Umbilical cord (tissue), 2 donors: Measurements from ENCODE around the genes N6AMT1, KRTAP13-2 and TIAM1.

DNA sequence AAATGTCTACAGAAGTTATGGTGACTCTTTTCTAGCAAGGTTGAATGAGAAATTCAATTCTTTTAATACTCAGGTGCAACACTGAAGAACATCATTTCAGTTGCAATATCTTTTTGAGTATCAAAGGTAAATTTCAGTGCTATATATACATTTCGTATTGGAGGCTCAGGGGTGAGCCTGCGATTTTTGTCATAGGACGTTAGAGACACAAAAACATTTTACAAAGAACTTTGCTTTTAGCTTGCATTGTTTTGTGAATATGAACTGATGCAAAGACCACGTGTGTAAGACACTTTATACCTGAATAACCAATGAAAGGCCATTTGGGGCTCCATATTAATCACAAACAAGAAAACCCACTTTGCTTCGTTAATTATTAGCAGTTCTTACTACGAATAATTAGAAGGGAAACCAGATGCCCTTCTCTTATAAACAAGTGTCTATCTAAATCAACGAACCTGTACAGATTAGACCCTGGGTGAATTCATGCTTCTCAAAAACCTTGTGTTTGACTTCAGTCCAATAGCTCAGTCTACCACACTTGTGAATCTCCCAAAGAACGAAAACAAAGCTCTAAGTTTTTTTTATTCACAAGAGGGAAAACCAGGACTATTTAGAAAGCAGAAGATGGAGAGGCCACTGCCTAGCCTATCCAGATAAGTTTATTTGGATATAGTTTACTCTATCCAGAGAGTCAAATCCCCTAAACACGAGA lies 1.0 kb downstream of the CYYR1 start:
- RAMPAGE, long total RNA = no peak

DNA sequence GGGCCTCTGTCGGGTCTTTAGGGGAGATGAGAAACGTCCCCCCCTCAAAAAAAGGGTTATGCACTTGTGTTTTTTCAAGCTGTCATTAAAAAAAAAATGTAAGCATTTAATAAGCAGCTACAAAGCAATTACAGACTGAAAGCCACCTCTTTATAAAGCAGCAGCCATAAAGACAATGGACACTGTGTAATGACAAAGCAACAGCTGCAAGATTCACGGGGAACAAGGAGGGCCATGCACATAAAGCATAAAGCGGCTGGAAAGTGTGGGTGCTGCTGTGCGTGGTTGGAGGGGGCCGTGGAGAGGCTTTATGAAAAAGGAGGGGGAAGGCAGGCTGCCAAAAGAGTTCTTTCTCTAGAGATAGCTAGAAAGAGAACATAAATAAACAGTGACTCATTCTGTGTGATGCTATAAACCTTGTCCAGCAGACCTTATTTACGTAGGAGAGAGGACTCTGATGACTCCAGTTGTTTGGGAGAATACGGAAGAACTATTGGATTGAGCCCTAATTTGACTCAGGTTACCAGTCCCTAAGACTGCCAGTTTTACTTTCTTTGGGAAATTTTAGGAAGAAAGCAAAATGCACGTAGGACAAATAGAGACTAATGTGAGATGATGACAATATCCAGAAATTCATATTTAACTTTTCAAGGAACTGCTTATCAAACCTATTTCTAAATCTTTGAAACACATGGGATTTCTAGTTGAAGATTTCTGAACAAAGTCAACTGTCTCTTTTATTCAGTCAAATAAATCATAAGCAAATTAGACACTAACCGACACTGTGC lies 49.2 kb downstream of the ADAMTS1 start:
- RAMPAGE, long total RNA = no peak

DNA sequence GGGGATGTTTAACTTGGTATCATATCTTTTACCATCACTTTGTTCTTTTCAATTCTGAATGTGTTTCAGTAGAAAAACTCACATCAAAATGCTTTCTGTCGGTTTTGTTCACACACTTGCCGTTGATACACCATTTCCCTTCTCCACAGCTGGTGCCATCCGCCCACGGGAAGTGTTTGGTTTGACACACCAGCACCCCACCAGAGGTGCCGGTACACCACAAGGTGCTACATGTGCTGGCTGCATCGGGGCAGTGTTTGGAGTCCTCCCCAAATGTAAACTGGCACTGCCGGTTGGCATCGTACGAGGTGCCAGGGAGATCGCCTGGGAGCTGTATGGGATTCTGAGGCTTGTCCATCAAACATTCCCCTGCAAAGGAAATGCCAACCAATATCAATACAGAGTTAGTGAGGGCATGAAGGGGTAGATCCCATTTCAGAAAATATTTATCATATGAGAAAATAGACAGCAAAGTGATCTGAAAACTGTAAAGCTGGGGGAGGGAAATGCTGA lies 5.0 kb downstream of the ADAMTS1 start:
- RAMPAGE, long total RNA = no peak

DNA sequence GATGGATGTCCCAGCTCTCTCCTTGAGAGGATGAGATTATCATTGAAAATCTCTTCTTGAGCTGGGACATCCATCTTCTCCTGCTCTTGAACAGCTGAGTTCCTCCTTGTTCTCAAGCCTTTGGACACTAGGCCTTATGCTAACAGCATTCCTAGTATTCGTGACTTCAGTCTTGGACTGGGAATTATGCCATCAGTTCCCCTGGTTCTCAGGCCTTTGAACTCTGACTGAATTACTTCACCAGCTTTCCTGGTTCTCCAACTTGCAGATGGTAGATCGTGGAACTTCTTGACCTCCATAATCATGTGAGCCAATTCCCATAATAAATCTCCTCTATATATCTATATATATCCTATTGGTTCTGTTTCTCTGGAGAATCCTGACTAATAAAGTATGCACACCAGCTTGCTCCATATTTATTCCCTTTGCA lies 462.7 kb upstream of the ADAMTS5 start:
- RAMPAGE, long total RNA = no peak

- RAMPAGE, long total RNA = no peak
Measured at GRCh38 chr21:28099250-28099698, 785.9 kb downstream of the N6AMT1 start.

DNA sequence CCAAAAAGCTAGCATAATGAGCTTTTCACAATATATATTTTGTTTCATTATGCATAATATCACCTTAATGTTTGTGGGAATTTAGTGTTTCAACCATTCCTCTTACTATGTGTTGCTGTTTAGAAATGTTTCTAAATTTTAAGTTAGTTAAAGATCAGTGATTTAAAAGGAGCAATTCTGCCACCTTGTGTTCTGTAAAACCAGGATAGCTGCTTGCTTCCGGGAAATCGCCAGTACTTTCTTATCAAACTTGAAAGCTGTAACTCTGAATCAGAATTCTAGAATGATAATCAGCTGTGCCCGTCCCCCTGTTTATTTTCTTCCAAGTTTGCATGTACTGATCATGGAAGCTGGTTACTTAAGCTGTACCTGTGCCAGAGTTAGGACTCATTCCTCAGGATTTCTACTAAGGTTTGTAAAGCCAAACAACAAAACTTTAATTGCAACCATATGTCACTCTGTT lies 548.9 kb downstream of the N6AMT1 start:
- RAMPAGE, long total RNA = no peak

GRCh38 chr21:28376131-28376929 lies 508.8 kb downstream of the N6AMT1 start:
- RAMPAGE, long total RNA = no peak

GRCh38 chr21:28754075-28754720 lies 131.0 kb downstream of the N6AMT1 start:
- RAMPAGE, long total RNA = no peak

DNA sequence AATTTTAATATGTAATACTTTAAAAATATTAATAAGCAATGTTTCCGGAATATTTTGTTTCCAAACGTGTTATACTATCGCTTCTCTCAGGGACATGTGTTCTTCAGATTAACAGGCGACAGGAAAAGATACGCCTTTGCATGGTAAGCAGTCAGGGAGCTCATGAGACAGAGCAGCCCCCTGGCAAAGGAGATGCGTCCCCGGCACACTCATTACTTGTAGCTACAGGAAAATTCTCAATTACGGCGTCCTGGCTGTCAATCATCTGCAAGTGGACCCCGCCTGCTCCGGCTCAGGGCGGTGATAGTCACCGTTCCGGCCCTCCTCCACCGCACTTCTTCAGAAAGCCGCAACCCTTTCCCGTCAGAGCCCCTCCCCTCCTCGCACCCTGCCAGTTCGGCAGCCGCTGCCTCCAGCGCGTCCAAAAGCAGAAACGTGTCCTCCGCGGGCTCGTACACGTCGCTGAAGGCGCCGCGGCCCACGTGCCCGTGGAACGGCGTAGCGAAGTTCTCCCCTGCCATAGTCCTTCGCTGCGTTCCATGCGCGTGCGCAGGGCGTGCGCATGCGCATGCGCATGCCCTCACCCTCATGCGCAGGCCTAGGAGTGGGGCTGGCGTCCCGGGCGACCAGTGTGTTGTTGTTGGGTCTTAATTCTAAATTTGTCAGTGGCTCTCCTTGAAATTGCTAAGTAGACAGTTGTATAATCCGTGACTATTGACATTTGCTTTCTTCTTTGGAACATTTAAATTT lies at the start of gene N6AMT1:
Gene N6AMT1, minus strand, starts transcription at position 543 of the 750 bp plus-strand sequence.
- RAMPAGE, long total RNA = no peak

DNA sequence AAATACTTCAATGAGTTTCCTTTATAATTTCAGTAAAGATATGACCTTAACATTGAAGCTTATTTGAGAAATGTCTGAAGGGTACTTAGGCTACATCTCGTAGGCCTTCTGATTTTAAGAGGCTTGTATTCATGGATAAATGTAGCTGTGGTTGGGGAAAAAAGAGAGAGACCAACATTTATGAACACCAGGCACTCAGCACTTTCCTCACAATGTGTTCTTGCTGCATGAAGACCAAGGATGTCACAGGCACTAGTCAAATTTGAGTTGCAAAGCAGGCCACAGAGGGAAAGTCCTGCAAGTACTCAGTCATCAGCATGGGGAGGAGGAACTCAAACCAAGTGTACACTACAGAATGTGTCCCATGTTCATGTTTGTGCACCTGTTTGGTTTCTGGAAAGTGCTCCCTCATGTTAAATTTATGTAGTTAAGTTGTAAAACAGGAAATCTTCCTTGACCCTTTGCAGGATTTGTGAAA lies 8.7 kb upstream of the MAP3K7CL start:
- RAMPAGE, long total RNA = no peak

DNA sequence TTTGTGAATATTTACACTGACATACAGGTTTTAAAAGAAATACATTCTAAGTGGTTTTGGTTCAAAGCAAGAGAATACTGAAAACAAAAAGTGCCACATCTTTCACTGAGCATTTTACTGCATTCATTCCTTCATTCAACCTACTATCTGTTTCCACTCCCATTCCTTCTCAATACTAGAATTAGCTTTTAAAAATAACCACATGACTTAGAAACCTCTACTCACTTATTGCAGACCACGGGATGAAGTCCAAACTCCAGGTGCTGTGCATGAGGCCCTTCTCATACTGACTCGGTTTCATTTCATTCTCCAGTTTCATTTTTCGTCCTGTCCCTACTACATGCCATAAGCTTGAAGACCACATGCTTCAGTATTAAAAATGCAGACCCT lies 2.3 kb upstream of the BACH1 start:
- RAMPAGE, long total RNA = no peak

DNA sequence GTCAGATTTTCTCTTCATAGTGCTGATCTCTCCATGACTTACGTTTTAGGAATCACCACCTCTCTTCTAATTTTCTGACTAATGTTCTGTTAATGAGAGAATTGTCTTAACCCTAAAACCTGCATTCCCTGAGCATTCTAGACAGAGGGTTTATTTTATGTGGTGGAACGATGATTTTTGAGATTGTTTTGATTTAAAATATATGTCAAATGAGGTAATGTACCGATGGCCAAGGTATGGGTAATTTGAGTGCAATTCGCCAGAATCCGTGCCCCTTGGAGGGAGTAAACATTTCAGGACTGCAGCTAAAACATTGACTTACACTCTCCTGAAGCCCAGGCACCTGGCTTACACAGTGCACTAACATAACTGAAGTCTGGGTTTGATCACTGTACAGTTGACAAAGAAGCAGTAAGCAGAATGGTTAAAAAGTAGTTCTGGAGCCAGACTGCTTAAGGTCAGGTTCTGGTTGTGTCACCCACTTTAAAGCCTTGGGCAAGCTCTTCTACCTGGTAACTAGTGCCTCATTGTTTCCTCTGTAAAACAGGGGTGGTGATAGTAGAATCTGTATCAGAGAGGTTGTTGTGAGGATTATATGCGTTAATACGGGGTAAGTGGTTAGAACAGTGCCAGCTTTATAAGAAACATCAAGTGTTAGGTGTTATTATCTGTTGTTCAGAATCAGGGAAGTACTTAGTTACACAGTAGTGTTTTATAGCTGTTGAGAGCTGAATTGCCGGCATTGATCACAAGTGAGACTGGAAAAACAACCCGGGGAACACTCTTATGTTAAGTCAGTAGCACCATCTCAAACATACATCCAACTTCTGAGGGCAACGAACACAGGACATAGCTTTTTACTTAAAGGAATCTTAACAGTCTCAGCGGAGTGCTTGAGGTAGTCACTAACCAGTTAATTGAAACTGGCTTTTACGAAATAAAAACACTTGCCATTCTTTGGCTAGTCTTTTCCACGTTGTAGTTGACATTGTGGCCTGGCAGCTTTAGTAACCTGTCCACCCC lies 3.6 kb downstream of the BACH1 start:
- RAMPAGE, long total RNA = no peak

DNA sequence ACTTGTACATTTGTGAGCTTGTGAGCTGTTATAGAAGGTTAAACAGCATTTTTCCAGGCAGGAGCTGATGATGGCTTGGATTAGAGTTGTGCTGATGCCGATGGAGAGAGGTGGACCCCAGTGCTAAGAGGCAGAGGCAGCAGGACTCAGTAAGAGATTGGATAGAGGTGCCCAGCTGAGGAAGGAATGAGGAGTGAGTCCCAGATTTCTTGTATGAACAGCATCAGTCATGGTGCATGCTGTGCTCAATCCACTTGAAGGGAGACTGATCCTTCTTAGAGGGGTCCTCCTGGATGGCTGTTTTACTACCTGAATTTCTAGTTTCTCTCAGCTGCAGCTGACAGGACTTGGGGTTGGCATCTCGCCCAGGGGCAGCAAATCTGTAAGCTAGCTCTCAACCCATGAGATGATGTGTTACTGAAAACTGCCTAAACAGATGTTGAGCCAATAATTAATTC lies 19.5 kb downstream of the BACH1 start:
- RAMPAGE, long total RNA = no peak

GRCh38 chr21:30348175-30348572 lies 232 bp downstream of the KRTAP23-1 start:
- RAMPAGE, long total RNA = no peak

- RAMPAGE, long total RNA = no peak
Measured at GRCh38 chr21:30372027-30372326, at the start of gene KRTAP13-2. Gene KRTAP13-2, minus strand, starts transcription at chr21:30372271.

DNA sequence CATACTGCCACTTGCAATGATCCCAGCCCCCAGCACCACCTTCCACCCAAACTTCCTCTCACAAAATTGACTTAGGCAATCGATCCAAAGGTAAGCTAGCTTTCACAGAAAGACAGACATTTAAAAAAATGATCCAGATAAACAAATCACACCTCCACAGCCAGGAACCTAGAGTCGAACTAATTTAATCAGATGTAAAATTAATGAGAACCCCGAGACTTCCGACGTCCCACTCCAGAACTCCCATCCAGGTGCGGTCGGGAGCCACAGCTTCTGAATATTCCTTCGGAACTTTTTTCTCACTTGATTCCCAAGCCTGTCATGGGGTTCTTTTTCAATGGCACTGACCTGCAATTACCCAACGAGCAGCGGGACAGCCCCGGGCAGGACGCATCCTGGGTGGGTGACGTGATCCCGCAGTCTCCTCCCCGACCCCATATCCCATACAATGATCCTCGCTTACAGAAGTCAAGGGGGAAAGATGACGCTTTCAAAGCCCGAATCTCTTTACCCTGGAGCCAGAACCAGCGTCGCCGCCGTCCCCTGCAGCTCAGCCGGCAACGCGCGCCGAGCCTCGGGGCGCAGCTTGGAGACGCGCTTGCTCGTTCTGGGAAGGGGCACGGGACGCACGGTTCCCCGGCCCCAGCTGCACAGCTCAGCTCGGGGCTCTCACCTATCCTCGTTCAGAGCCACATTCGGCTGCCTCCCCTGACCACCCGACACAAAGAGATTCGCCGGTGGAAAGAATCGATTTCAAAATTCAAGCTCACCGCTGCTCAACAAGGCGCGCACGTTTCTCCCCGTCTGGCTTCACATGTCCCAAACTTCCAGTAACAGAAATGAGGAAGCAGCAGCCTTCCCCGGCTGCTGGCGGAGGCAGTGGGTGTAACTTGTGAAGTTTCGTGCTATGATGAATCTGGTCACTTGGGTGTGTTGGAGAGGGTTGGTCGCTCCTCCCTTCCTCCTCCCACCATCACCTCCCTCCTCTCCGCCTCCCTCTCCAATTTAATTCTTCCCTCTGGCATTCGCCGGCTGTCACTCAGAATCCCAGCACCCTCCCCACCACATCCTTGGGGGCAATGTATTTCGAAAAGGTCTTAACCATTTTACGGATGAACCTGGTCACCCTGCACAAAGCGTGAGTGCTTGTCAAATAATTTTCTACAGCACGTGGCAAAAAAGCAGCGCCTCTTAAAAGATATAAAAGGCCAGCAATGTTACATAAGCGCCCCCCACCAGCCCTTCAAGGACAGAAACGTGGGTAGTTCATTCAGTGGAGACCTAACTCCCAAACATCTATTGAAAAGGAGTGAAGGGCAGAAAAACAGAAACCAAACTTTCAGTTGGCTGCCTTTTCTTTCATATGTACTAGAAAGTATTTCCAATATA lies at the start of gene TIAM1:
Gene TIAM1, minus strand, starts transcription at position 894 of the 1,389 bp plus-strand sequence.
- RAMPAGE, long total RNA = no peak

DNA sequence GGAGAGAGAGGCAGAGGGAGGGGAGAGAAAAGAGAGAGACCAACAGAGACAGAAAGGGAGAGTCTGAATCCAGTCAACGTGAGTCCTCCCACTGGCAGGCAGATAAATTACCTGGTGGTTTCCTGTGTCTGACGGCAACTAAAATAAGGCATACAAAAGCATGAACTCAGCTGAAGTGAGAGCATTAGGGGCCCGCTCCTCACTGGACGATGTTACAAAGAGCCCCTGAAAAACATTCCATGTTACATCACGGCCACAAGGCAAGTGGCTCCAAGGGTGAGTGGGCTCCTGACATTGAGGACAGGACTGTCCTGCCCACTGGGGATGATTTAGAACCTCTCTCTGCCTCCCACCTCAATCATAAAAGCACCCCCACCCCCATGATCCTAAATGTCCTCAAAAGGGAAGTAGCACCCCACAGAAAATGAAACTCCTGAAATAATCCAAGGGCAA lies 66.7 kb upstream of the TIAM1 start:
- RAMPAGE, long total RNA = no peak

DNA sequence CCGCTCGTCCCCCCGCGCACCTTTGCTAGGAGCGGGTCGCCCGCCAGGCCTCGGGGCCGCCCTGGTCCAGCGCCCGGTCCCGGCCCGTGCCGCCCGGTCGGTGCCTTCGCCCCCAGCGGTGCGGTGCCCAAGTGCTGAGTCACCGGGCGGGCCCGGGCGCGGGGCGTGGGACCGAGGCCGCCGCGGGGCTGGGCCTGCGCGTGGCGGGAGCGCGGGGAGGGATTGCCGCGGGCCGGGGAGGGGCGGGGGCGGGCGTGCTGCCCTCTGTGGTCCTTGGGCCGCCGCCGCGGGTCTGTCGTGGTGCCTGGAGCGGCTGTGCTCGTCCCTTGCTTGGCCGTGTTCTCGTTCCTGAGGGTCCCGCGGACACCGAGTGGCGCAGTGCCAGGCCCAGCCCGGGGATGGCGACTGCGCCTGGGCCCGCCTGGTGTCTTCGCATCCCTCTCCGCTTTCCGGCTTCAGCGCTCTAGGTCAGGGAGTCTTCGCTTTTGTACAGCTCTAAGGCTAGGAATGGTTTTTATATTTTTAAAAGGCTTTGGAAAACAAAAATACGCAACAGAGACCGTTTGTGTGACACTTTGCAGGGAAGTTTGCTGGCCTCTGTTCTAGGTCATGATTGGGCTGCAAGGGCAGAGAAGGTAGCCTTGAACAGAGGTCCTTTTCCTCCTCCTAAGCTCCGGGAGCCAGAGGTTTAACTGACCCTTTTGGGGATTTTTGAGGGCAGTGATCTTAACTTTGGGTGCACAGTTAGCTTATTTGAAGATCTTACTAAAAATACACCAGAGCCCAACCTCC lies 587 bp downstream of the SOD1 start:
- RAMPAGE, long total RNA = no peak

GRCh38 chr21:31666730-31667667 lies 7.5 kb downstream of the SOD1 start:
- RAMPAGE, long total RNA = no peak

DNA sequence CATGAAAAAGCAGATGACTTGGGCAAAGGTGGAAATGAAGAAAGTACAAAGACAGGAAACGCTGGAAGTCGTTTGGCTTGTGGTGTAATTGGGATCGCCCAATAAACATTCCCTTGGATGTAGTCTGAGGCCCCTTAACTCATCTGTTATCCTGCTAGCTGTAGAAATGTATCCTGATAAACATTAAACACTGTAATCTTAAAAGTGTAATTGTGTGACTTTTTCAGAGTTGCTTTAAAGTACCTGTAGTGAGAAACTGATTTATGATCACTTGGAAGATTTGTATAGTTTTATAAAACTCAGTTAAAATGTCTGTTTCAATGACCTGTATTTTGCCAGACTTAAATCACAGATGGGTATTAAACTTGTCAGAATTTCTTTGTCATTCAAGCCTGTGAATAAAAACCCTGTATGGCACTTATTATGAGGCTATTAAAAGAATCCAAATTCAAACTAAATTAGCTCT lies 9.0 kb downstream of the SOD1 start:
- RAMPAGE, long total RNA = no peak